Pulmonary artery (tissue), 1 donor: ENCODE measurements around the genes RASSF4 and ANXA8L1.

DNA sequence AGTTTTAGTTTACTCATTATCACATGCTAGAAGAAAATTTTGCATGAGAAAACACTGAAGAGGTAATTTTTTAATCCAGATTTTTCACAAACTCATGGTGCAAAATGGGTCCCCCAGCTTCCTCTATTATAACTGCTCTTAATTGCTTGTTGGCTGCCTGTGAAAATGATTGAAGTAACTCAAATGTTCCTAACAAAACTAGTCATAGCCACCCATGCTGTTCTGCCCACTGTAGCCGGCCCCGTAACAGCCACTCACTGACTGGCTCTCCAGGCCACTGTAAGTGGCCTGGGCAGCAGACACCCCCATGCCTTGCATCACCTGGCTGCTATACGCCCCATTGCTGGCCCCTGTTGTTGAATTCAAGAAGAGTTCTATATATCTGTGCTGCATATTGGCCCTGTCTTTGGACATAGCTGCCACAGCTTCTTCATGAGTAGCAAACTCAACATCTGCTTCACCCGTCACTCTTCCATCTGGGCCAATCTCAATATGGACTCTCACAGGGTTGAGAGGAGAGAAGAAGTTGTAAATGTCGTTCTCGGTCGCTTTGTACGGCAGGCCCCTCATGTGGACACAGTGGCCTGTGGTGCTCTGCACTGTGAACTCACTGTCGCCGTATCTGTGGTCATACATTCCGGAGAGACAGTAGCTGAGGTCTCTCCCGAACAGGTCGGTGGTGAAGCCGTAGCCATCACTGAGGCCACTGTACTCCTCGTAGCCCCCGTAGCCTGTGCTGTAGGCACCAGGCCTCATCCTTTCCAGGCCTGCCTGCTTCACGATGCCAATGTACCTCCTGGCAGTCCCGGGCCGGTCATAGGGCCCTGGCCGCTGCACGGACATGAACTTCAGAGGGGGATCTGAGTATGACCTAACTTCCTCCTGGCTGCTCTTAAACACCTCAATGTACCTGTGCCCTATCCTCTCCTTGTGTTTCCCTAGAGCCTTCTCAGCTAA lies 15.3 kb downstream of the FXYD4 start:
- PRO-cap, result no peak

DNA sequence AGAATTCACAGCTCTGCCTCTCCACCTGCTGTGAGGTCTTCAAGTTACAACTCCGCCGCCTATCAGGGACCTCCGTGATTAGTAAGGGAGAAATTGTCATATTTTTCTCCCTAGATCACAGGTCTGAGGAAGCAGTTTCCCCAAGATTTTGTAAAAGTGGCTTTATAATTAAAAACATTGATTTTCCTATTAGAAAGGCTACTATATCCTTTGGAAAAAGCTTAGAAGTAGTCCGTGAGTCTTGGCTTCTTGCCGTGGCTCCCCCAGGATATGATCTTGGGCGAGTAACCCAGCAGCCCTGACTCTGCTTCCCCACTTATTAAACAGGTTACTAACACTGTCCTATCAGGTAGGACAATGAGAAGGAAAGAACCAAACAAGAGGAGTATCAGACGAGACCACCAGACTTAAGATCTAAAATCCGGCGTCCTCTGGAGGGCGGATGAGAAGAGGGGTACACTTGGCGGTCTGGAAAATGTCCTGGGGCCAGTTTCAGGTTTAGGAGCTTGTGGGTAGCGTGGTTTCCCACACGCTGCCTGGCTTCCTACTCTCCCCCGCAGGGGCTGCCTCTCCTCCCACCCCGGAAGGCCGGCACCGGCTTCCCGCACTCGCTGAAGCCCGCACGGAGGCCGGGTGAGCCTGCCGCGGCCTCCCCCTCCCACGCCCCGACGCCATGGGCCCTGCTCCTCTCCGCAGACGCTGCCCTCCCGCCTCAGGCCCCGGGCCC lies 690 bp downstream of the ZNF32 start:
- PRO-cap, result no peak

GRCh38 chr10:44008318-44008538 lies 359.5 kb upstream of the ZNF32 start:
- PRO-cap, result unidirectional peak, minus-strand start at chr10:44008371

GRCh38 chr10:44294666-44295183 lies 90.2 kb downstream of the CXCL12 start:
- PRO-cap, result no peak

DNA sequence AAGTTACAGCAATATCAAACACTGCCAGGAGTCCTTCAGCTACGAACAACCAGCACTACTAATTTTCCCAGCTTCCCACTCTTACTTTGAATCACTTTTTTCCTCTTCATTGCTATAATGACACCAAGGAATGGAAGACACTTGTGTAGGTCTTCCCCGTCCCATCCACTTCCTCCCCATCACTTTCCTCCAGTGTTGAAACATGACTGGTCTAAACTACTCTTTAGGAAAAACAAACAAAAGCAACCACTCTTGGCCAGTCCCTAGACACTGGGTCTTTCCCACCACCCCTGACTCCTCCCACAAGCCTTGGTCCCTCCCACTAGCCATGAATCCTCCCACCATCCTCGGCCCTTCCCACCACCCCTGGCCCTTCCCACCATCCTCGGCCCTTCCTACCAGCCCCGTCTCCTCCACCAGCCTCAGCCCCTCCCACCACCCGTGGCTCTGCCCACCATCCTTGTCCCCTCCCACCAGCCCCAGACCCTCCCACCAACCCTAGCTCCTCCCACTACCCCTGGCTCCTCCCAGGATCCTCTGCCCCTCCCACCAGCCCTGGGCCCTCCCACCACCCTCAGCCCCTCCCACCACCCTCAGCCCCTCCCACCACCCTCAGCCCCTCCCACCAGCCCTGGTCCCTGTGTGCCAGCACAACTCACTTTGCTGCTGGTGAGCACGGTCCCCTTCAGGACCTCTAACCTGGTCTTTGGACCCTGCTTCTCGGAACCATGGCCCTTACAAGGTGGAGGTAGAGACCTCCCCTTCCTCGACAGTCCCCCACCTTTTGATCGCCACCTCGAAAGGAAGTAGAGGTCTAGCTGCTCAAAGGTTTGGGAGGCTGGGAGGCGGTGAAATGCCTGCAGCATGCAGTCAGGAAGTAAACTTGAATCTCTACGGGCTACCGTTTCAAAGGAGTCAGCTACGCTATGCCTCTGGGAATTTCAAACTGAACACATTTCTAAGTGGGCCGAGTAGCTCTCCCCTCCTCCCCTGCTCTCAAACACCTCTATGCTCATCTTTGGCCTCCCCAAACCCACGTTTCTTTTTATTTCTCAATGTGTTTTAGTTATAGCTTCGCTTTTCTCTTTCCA lies 68.4 kb downstream of the CXCL12 start:
- PRO-cap, result no peak

- PRO-cap, result no peak
Observed at GRCh38 chr10:44377790-44378513, 6.9 kb downstream of the CXCL12 start.

DNA sequence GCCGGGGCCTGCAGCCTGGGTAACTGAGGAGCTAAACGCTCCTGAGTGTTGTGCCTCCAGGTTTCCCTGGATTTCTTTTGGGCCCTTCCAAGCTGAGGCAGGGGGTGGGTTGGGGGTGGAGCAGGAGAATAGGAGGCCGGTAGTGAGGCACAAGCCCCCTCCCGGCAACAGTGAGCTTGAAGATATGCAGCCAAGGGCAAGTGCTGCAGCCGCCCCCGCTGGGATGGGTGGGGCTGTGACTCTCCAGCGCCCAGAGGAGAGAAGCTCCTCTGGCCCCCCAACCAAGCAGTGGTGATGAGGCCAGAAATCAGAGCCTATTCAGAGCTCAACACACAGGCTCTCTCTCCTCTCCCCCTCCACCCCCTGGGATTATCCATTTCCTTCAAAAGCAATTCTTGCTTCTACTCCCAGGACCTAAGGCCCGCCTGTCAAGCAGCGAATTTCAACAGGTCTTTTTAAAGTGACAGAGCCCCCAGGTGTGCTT lies 2.5 kb downstream of the CXCL12 start:
- PRO-cap, result no peak

GRCh38 chr10:44958896-44960177 lies at the start of gene RASSF4:
RASSF4 (plus strand) TSS chr10:44959802.
- PRO-cap, result bidirectional peak, plus-strand start at chr10:44959802, minus-strand start at chr10:44959563

DNA sequence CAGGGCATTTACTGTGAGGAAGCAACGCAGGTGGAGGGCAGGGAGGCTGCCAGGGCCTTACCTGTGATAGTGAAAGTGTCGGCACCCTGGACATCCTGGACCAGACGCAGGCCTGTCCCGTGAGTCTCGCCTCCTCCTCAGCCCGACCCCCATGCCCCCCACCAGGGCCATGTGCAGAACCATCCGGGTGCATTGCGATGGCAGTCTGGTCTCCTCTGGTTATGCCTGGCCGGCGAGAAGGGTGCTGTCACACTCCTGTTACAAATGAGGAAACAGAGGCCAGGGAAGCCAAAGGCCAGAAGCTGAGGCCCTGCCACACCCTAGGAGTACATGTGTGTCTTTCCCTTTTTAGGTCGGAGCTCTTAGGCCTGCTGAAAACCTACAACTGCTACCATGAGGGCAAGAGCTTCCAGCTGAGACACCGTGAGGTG lies 7.2 kb downstream of the DEPP1 start:
- PRO-cap, result no peak

DNA sequence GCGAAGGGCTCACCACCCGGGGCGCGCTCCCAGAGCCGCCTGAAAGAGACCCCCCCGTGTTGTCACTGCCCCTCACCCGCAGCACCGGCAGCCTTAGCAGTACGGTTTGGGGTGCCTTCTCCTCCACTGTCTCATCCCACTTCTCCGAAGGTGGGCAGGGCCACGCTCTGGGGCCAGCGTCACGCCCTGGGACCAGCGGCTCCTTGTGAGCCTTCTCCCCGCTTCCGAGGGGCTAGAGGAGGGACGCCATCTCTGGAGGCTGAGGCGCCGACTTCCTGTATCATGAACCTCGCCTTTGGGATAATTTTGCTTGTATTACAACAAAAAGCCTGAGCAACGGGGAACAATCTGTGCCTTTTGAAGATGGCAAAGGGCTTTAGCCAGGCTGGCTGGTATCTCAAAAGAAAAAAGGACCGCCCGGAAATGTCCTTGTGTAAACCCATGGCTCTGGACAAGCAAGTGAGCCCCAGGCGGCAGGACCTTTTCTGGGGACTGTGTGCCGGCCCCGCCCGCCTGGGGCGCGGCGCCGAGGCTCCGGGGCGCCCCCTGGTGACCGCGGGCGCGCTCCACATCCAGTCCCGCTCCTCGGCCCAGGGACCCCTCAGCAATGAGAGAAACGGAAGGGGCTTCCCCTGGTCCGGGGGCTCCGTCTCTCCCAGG lies 3.9 kb downstream of the DEPP1 start:
- PRO-cap, result bidirectional peak, plus-strand start at position 575 of the sequence, minus-strand start at position 487 of the sequence

DNA sequence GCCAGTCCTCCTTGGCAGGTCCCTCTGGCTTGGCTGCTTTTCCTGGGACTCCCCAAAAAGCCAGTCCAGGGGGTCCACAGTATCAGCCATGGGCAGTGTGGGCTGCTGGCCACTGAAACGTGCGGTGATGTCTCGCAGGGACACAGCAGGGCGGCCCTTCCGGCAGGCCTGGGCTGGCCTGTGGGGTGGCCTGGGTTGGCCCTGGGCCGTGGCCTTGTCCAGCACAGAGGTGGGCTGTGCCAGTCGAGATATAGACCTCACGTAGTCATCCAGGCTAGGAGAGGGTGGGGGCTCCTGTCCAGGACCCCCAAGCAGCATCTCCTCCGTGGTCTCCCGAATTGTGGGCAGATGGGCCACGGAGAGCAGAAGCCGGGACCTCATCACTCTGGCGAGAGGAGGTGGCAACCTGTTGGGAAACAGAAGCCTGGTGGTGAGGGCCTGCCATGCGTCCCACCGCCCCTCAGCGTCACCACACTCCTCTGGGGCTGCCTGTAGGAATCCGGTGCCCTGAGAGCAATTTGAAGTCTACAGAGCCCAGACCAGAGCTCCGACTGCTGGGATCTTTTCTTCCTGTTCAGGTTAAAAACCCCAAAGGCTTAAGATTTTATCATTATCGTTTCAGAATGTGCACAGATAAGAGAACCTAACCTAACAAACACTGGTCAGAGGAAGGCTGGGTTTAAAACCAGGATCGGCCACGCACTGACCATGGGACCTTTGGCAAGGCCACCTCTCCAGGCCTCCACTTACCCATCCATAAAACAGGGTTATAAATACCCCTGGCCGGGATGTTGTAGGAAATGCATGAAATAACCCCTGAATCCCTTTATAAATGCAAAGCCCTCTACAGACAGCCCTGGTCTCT lies 727 bp downstream of the DEPP1 start:
- PRO-cap, result no peak

GRCh38 chr10:45376548-45377097 lies 2.6 kb downstream of the ALOX5 start:
- PRO-cap, result no peak

- PRO-cap, result no peak
Observed at GRCh38 chr10:45426022-45426593, 52.1 kb downstream of the ALOX5 start.

- PRO-cap, result no peak
Observed at GRCh38 chr10:46002787-46003848, 27.3 kb downstream of the NCOA4 start.

DNA sequence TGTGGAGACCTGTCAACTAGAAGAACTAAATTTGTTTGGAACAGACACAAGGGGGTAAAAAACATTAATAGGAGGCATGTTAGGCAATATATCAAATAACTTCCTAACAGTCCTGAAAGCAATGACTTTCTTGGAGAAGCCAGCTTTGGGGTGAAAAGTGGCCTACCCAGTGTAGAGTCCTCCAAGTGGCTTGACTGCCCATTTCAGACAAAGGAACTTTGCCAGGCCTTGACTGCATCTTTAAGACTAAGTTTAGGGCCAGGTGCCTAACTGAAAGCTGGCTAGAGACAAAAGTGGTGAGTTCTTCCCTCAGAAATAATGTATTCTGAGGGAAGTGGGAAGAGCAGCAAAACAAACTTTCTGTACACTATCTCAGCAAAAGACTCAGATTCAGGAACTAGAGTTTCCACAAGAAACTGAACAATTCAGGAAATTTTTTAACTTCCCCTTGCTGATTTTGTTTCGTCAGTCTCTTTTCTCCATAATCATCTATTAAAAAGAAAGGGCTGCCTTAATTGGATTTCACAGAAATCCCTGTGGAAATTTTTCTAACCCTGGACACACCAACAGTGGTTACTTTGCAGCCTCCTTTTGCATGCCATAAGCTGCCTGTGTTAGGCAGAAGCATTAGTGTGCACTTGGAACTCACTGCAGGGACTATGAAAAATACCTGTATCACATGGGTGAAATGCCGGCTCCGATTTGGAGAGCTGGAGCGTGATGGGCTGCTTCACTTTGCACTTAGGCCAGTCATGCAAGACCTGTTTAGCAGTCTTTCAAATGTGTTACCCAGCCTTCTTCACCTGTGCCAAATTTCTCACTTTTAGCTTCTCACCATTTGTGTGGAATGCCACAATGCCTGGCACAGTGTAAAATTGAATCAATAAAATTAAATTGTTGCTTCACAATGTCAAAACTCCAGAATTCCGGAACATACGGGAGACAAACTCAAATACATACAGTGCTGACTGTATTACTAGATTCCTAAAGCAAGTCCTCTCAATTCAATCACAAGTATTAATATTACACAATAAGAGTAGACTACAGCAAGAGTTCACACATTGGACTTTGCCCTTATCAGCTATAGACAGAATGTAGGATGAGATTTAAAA lies 11.4 kb downstream of the NCOA4 start:
- PRO-cap, result no peak

DNA sequence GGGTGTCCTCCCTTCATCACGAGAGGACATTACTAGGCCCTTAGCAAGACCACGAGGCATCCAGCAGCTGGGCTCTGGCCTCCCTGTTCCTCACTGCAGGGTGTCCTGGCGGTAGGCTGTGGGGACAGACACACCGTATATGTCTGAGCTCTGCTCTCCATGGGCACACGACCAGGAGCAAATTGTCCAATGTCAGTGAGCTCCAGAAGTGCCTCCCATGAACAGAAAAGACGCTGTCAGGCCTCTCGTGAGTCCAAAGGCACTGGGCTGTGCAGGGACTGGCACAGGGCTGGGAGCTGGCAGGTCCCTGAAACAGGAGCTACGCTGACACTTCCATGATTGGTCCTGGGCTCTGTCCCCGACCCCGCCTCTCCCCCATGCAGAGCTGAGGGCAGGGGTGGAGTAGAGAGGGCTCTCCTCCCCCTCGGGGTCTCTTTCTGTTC lies 12.8 kb downstream of the ANTXRL start:
- PRO-cap, result no peak

GRCh38 chr10:46375523-46375944 lies at the start of gene ANXA8L1:
ANXA8L1 (plus strand) TSS chr10:46375776.
- PRO-cap, result no peak

GRCh38 chr10:46540079-46540324 lies 16.5 kb downstream of the GPRIN2 start:
- PRO-cap, result unidirectional peak, plus-strand start at chr10:46540235

GRCh38 chr10:46541108-46541817 lies 15.2 kb downstream of the GPRIN2 start:
- PRO-cap, result no peak

- PRO-cap, result no peak
Observed at GRCh38 chr10:46635408-46635750, 56.5 kb downstream of the SYT15 start.